Thoracic aorta (tissue), 1 donor: ENCODE results near the gene ARHGAP24.

DNA sequence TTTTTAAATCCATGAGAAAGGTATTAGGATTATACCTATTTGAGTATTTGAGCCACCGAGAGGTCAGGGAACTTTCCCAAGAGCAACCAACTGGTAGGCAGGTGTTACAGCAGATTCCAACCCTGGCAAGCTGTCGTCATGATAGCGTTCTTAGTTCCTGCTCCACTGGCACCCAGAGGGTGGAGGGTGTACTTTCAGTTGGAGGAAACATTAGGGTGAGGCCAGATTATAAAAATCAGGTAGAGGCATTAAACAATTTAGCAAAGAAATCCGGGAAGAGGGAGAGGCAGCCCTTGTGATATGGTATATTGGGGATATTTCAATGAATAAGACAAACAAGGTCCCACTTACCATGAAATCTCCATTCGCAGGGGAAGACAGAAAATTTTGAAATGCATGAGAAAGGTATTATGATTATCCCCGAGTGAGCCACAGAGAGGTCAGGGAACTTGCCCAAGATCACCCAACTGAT is 23.2 kb downstream of the COQ2 start:
- RAMPAGE, long total RNA = no peak

GRCh38 chr4:83454579-83455078 is 994 bp downstream of the HELQ start:
- RAMPAGE, long total RNA = no peak

GRCh38 chr4:83485391-83485820 is 506 bp upstream of the ABRAXAS1 start:
- RAMPAGE, long total RNA = no peak

GRCh38 chr4:84495928-84496588 is 3.0 kb downstream of the NKX6-1 start:
- RAMPAGE, long total RNA = no peak

DNA sequence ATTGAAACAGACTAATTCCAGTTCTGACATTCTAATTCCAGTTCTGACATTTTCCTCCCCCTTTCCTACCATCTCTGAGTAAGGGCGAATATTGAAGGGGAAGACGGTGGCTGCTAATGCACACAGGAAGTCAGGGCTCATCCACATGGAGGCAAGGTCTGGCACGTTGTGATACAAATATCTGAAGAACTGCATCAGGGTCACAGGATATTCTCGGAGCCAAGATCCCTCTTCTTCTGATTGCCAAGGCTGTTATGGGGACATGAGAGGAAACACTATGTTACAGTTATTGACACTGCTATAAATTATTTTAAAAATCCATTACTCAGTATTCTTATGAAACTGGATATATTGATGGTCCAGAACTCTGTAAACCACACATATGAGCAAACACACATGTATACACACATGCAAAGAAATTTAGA is 170.7 kb downstream of the CDS1 start:
- RAMPAGE, long total RNA = no peak

- RAMPAGE, long total RNA = start-site peak on the plus strand at chr4:85475185-85475271, 23 reads; start-site peak on the plus strand at chr4:85475403-85475435, 23 reads
Measured at GRCh38 chr4:85474589-85475926, at the start of gene ARHGAP24. ARHGAP24 (plus strand) TSS chr4:85475150.

DNA sequence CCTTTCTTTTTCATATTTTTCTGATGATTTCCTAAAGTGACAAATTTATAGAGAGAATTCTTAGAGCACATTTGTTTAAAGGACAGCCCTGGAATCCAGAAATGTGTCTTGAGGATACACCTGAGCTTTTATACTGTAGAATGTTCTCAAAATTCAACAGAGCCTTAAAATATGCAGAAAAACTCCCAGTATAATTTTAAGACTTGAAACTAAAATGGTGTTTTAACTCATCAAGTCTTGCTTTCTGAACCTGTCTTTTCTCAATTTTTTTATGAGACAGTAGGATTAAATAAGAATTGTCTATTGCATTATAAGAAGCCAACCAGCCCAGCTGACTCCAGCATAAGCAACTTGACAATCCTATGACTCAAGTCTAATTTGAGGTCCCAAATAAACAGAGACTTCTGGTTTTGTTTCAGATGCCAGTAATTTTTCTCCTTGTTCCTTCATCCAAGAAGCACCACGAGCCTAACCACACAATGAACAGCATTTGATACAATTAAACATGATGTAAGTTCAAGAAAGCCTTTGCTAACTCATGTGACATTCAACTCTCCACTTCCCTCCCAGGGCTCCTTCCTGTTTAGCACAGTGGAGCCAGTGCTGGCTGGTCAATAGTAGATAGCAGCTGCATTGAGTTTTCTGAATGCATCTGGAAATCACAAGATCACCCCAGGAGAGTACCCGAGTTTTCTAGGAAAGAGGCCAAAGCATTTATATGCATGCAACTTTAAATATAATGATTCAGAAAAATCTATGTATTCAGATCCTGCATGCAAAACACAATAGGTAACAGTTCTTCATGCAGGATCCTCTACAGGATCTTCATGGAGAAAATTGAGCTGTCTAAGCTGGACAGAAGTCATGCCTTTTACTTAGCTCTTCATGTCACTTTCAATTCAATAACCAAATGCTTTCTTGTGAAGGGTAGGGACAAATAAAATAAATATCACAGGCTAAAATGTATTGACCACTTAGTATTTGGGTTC is 206.3 kb downstream of the ARHGAP24 start:
- RAMPAGE, long total RNA = no peak

DNA sequence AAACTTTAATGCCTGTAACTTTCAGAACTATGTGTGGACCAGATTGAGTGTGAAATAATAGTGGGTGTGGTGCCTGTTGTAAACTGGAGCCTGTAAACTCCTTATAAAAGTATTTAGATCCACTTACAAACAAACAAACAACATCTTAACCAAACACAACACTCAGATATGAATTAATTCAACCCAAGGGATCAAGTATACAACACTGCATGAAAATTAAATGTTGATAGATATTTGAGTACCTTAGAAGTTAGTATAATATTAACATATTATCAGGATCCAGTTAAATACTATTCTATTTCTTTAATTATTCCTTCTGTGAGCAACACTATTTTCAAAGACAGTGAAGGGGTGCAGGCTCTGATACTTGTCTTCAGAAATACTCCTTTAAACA is 437.5 kb downstream of the MAPK10 start:
- RAMPAGE, long total RNA = no peak

GRCh38 chr4:85928805-85929663 is 430.8 kb downstream of the MAPK10 start:
- RAMPAGE, long total RNA = no peak

- RAMPAGE, long total RNA = no peak
Measured at GRCh38 chr4:86074949-86075405, 284.9 kb downstream of the MAPK10 start.

GRCh38 chr4:86596800-86597331 is 2.8 kb downstream of the PTPN13 start:
- RAMPAGE, long total RNA = no peak

GRCh38 chr4:86891556-86892289 is 499 bp downstream of the C4orf36 start:
- RAMPAGE, long total RNA = start-site peak on the minus strand at chr4:86891848-86892422, 6 reads

DNA sequence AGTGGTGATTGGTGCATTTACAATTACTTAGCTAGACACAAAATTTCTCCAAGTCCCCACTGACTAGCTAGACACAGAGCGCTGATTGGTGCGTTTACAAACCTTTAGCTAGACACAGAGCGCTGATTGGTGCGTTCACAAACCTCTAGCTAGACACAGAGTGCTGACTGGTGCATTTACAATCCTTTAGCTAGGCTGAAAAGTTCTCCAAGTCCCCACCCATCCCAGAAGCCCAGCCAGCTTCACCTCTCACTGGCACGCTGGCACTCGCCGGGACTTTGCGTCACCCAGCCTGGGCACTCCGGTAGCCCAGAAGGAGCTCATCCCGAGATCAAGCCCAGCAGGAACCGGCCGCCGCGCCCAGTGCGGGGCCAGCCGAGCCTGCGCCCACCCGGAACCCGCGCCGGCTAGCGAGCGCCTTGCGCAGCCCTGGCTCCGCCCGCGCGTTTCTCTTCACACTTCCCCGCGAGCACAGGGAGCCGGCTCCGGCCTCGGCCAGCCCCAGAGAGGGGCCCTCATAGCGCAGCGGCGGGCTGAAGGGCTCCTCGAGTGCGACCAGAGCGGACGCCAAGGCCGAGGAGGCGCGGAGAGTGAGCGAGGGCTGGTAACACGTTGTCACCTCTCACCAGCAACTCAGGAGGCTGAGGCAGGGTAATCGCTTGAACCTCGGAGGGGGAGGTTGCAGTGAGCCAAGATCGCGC is 11.8 kb upstream of the C4orf36 start:
- RAMPAGE, long total RNA = no peak

- RAMPAGE, long total RNA = no peak
Measured at GRCh38 chr4:86911126-86911398, 18.8 kb upstream of the C4orf36 start.

DNA sequence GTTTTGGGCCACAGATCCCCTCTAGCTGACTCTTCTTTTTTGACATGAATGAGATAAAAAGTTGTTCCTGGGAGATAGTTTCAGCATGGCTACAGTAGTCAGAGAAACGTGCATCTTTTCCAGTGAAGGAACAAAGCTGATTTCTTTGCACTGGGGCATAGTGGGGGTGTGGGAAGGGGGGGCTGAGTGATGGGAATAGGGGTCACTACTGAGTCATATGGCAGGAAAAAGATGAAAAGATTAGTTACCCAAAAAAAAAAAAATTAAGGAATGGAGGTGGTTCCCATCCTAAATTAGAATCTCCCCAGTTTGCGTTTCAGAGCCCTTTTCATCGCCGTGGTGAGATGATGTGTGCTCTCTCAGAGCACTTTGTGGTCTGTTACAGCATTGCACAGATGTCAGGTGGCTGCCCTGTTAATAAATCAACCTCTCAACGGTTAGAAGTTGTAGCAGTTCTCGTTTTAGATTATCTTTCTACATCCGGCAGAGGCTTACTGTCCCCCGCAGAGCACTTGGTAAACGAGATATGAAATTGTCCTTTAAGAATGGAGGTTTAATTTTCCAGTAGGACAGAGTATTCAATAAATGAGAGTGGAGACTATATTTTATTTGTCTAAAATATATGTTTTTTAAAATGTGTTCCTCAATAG is 26.7 kb downstream of the AFF1 start:
- RAMPAGE, long total RNA = no peak

DNA sequence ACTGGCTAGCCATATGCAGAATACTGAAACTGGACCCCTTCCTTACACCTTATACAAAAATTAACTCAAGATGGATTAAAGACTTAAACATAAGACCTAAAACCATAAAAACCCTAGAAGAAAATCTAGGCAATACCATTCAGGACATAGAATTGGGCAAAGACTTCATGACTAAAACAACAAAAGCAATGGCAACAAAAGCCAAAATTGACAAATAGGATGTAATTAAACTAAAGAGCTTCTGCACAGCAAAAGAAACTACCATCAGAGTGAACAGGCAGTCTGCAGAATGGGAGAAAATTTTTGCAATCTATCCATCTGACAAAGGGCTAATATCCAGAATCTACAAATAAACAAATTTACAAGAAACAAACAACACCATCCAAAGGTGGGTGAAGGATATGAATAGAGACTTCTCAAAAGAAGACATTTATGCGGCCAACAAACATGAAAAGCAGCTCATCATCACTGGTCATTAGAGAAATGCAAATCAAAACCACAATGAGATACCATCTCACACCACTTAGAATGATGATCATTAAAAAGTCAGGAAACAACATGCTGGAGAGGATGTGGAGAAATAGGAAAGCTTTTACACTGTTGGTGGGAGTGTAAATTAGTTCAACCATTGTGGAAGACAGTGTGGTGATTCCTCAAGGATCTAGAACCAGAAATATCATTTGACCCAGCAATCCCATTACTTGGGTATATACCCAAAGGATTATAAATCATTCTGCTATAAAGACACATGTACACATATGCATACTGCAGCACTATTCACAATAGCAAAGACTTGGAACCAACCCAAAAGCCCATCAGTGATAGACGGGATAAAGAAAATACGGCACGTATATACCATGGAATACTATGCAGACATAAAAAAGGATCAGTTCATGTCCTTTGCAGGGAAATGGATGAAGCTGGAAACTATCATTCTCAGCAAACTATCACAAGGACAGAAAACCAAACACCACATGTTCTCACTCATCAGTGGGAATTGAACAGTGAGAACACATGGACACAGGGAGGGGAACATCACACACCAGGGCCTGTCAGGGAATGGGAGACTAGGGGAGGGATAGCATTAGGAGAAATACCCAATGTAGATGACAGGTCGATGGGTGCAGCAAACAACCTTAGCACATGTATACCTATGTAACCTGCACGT is 54.5 kb downstream of the AFF1 start:
- RAMPAGE, long total RNA = no peak

DNA sequence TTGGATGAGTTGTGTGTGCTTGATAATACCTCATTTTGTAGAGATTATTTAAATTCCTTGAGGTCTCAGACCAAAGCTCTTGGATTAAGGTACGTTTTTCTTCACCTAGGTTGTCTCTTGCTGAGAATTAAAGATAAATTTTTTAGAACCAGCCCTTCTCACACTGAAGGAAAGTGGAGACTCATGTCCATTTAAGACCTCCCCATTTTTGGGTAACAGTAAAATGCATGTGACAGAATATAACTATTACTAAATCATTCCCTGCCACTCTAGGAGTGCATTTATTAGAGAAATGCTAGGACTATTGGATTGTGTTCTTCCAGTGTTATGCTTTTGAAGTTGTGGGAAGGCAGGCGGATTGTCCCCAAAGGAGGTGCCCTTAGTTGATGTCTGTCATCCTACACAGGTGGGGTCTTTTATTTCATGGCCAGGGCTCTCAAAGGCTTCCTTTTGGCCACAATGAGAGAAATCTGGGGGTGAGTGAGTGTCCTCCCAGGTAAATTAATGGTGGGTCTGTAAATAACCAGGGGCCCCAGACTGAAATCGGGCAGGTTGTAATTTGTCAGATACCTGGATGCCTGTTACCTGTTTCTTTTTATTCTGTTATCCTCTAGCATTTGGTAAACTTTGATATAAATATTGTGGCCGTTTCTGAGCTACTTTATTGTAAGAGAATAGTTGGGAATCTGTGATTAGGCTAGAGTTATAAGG is 93.9 kb downstream of the AFF1 start:
- RAMPAGE, long total RNA = no peak

- RAMPAGE, long total RNA = no peak
Measured at GRCh38 chr4:87030552-87031940, 96.2 kb downstream of the AFF1 start.

DNA sequence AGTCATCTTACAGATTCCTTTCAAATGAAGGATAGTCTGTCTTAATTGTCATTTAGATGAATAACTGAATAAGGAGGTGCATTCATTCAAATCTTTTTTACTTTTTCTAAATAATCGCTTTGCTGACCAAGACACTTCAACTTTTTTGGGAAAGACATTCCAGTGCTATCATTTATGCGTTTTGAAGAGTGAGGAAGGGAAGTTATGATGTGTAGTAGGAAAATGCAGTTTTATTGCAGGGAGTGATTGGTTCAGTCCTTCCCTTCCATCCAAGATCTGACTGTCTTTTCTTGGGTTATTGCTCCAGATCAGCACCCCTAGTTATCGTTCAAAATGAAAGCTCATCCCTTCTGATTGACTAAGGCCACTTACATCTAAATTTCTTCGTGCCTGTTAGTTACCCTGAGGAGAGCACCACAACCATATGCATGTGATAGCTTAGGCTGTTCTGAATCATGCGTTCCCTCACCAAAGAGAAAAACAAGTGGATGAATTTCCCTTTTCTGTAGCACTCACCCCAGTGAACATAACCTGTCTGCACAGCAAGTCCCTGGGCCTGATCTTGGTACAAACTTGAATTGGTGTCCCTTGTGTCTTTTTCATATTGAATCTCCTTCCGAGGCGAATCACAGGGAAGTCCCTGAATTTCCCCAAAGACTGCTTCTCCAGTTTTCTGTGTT is 100.6 kb downstream of the KLHL8 start:
- RAMPAGE, long total RNA = no peak

DNA sequence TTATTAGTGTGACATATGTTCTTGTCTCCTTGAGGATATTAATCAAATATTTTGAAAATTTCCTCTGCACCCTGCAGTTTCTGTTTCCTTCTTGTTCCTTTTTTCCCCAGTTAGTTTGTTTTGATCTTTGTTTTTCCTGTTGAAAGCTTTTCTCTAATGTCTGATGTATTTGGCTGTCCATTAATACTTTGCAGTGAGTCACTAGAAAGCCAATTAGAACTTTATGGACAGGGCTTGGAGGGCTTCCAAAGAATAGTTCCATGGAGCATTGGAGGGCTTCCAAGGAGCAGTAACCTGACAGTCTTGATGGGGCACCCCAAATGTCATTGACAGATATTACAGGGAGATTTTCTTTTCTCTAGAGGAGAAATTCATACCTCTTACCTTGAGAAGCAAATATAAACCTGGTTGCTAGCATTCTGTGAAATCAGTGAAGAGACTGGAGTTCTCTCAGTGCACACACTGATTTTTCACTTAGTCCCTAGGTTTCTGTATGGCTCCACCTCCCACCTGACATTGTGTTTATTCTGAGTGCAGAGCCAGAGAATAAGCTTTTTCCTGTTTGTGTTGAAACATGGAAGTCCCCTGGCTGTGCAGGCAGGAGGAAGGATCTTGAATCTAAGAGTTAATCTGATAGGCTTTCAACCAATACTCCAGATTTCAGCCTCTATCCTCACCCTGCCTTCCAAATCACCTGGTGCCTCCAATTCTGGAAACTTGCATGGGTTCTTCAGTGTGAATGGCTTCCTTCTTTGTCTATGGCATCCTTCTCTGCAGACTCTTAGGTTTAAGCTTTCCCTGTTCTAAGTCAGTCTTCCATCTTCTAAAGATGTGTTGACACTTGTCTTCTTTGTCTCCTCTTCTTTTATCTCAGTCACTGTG is 26.4 kb downstream of the SPARCL1 start:
- RAMPAGE, long total RNA = no peak